Measurements from ENCODE around the genes F2, CKAP5, ACP2 and NR1H3.

GRCh38 chr11:46642969-46643339, 25.6 kb downstream of the ATG13 start:
- PRO-cap = no peak
- RRBS = no CpG with 5 or more reads among the region's 4 CpGs

- PRO-cap = no peak
- RRBS = 96% methylated on average over 3 of the region's 23 CpGs
Observed at GRCh38 chr11:46678629-46679659, 21.5 kb downstream of the ARHGAP1 start.

- PRO-cap = unidirectional peak, plus-strand start at chr11:46719213
- RRBS = no CpG with 5 or more reads among the region's 9 CpGs
Observed at GRCh38 chr11:46718907-46719444, at the start of gene F2. F2 (plus strand) TSS chr11:46719213.

- PRO-cap = no peak
Observed at GRCh38 chr11:46746480-46746830, 27.4 kb downstream of the F2 start.

DNA sequence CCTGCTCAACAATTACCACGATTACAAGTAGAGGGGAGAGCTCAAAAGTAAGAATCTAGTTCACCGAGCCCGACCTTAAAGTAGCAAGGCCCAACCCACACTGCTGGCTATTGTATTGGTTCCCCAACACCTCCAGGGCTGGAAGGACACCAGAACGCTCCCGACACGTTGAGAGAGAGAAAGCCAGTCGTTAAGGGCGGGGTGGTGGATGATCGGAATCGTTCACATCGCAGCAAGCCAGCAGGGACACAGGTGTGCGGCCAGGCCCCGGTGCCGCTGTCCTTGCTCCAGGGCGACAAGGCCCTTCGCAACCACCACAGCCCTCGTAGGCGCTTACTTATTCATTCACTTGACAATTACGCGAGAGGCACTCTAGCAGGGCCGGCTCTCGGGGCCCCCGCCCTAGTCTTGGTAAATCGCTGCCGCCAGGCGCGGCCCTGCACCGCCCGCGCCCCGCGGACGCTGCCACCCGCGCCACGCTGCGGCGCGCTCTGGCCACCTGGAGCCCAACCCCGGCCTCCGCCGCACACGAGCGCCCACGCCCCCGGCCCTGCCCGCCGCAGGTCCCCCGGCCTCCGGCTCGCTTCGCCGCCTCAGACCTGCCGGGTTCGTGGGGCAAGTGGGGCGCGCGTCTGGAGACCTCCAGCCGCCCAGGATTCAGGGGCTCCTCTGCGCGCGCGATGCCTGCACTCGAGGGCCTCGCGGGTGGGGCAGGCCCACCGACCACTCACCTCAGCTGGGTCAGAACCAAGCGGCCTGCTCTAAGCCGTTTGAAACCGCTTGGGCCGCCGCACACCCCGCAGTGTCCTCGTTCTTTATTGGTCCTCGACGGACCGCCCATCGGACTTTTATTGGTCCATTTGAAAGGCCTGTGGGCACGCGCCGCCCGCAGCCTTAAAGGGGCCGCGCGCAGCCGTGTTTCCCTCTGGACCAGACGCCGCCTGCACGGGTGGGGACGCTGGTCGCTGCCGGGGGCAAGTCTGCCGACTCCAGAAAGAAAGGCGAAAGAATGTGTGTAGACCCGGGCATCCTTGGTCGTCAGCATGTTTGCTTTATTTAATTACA, at the start of gene CKAP5:
CKAP5 (minus strand) TSS at position 792 of the 1,065 bp plus-strand sequence.
- PRO-cap = bidirectional peak, plus-strand start at position 405 of the sequence, minus-strand start at position 312 of the sequence; bidirectional peak, plus-strand start at position 596 of the sequence, minus-strand start at position 493 of the sequence; bidirectional peak, plus-strand start at position 926 of the sequence, minus-strand start at position 804 of the sequence
- RRBS = 4% methylated on average over 6 of the region's 96 CpGs

- PRO-cap = no peak
- RRBS = no CpG with 5 or more reads among the region's 1 CpG
Observed at GRCh38 chr11:47004516-47005119, 68.1 kb downstream of the CSTPP1 start.

- PRO-cap = no peak
- RRBS = no CpG with 5 or more reads among the region's 6 CpGs
Observed at GRCh38 chr11:47077757-47078800, 98.6 kb downstream of the ARFGAP2 start.

DNA sequence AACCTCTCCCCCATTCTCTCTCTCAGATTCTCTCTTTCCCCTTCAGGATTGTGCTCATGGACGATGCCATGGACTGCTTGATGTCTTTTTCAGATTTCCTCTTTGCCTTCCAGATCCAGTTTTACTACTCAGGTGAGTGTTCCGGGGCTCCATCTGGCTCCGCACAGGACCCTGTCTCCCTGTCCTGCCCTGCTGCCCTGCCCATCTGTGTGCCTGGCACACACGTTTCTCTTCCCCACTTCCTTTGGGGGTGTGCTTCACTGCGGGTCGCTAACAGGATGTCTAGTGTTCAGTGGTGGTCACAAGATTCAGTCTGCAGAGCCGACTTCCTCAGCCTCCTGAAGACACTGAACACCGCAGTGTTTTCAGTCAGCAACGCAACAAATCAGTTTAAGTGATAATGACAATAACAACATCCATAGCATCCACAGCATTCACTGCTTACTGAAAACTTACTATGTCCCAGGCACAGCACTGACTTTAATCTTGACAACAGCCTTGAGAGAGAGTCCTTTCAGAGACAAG, 21.5 kb downstream of the ARFGAP2 start:
- PRO-cap = no peak
- RRBS = no CpG with 5 or more reads among the region's 9 CpGs

DNA sequence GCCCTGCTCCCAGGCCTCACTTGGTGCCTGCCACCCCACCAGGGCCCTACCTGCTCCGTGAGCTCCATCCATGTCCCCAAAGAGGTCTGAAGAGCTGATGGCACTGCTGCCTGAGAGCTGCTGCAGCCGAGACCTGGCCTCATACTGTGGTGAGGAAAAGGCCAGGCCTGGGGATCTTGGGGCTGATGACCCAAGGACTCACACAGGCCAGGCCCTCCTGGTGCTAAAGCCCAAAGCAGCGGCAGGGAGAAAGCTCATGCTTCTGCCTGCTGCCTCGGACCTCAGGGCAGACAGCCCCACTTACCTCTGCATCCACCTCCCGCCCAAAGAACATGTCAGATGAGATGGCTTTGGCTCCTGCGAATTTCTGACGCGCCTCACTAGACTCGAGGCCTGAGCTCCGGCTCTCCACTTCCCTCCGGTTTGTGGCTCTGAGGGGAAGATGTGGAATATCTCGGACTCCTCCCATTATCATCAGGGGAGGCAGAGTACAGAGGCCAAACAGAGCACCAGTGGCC, 10.2 kb downstream of the ARFGAP2 start:
- PRO-cap = no peak
- RRBS = no CpG with 5 or more reads among the region's 12 CpGs

DNA sequence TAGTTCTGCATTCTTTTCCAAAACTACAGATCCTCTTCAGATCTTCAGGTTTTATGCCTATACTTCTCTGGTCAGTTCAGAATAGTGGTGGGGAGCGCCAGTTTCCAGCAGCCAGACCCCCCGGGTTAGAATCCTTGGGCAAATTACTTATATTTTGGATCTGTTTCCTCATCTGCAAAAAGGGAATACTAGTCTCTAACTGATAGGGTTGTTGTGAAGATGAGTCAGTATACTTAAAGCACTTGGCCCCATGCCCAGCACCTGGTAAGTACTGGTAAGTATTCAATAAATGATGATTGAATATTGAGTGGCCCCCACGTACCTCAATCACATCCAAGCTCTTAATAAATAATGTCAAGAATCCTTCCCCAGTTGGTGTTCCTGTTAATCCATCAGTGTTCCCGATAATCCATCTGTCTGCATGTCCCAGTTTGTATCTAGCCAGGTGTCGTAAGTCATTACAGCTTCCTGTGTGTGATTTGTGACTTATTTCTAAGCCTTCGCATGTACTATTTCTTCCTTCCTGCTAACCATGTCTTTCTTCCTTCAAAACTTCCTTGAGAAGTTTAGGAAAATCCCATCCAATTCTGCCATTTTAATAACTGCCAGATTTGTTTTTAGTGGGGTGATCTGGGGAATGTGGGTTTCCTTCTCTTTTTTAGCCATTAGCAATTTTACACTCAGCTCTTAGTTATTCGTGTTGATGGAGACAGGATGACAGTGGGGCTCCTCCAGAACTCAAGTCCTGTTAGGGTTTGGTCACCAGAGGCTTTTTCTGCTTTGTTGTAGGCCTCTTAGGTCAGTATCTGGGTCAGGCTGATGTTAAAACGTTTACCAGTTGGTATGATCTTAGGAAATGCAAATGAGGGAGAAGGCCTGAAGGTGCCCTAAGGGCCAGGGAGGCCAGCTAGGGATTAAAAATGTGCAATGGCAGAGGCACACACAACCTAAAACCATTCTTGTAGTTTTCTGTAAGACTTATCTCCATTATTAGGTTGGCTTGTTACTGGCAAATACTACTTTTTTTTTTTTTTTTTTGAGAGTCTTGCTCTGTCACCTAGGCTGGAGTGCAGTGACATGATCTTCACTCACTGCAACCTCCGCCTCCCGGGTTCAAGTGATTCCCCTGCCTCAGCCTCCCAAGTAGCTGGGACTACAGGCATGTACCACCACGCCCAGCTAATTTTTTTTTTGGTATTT, 11.8 kb downstream of the ACP2 start:
- PRO-cap = no peak
- RRBS = no CpG with 5 or more reads among the region's 11 CpGs

DNA sequence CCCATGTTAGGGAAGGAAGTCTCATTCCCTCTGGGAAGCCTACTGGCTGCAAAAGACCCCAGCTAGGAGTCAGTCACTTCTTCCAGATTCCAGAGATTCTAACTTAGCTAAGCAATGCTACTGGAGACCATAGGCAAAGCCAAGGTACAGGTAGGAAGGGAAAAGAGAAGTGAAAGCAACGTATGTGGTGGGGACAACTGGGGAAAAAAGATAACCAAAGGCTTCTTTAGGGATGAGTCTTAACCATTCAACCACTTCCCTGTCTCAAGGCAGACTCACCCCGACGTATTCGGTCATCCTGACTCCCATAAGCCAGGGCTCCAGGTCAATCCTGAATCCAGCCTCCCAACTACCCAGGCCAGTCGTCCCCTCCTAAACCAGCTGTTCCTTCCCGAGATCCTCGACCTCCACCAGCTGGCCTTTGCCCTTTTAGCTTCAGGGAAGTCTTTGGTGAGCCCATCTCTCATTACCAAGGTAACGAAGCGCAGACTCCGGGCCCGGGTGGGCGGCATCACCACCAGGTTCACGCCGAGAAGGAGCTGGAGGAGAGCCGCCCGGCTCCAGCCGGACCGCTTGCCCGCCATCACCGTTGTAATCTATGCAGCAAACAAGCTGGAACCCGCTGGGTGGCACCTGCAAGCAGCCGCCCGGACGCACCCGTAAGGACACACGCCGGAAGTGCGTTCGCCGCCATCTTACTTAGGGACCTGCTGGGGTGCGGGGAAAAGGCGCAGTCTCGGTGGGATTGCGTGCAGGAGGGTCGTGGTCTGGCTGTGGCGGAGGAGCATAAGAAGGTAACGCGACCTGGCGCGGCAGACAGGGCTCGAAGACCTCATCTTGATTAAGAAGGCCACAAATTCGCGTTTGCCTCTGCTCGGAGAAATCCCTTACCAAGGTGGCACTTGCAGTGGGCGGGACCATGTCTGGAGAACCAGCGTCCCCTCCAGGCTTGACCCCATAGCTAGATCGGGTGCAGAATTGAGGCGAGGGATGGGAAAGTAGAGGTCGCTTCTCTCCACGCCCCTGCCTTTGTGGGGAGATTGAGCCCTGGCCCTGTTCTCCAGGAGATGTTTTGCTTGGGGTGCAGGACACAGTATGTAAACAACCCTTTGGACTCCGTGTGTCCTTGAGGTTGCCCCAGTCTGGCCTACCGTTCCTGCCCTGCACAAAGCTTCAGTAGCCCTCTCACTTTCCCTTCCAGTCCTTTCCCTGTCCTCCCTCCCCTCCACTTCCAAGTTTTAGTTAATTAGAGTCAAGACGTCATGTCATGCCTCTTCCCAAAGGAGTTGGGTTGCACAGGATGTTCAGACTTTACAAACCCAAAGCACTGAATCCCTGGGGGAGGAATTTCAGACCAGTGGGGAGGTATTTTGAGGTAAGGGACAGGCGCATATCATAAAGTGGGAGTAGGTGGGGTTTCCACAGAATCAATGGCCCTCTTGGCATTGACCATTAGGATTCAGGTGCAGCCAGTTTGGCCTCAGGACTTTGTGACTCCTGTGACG, at the start of gene ACP2:
ACP2 (minus strand) TSS at position 609 of the 1,505 bp plus-strand sequence.
- PRO-cap = bidirectional peak, plus-strand start at position 731 of the sequence, minus-strand start at position 593 of the sequence
- RRBS = 4% methylated on average over 11 of the region's 55 CpGs

DNA sequence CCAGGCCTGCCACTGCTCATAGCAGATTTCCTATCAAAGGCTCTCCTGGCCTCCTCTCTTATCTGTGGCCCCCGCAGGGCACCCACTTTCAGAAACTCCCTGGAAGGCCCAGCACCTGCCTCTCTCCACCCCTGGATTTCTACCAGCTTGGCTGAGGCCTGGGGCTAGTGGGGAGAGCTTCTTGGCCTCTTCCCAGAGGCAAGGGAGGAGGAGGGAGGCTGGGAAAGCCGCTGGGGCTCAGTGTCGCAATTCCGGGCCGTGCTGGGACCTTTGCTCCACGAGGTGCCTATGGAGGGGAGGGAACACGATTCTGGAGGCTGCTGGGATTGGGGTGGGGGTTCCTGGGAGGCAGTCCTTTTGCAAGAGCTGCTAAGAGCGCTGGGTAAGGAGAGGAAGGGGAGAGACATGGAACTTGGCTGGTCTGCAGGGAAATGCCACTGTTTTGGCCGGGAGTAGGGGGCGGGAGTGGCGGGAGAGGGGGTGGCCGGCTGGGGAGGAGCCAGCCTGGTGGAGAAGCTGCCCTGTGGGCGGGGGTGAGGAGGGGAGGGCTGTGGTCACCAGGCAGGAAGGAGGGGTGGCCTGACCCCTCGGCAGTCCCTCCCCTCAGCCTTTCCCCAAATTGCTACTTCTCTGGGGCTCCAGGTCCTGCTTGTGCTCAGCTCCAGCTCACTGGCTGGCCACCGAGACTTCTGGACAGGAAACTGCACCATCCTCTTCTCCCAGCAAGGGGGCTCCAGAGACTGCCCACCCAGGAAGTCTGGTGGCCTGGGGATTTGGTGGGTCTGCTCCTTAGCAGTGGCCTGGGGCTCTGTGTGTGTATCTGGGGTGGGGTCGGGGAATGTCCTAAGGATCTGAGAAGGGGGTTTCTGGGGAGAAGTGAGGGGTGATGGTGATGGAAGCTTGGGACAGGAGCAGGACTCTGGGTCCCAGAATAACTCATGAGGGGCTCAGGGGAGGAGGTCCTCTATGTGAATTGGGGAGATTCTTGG, at the start of gene NR1H3:
NR1H3 (plus strand) TSS at position 643 of the 989 bp plus-strand sequence.
- PRO-cap = bidirectional peak, plus-strand start at position 593 of the sequence, minus-strand start at position 436 of the sequence; bidirectional peak, plus-strand start at position 783 of the sequence, minus-strand start at position 691 of the sequence
- RRBS = no CpG with 5 or more reads among the region's 16 CpGs

- PRO-cap = no peak
- RRBS = no CpG with 5 or more reads among the region's 16 CpGs
Observed at GRCh38 chr11:47347241-47348119, 5.0 kb downstream of the MYBPC3 start.

DNA sequence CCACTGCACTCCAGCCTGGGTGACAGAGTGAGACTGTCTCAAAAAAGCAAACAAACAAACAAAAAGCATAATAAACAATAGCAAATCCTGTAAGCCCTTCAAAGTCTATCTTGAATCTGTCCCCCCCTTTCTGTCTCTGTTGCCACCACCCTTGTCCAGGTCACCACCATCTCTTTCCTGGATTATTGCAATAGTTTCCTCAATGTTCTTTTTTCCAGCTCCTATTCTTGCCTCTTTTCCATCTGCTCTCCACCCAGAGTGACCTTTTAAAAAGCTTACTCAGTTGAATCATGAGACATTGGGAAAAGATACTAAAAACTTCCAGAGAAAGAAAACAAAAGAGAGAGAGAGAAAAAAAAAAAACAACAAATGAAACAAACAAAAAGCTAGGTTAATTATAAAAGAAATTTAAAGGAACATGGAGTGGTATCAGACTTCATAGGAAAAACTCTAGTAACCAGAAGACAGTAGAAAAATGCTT, 9.1 kb downstream of the SPI1 start:
- PRO-cap = no peak

DNA sequence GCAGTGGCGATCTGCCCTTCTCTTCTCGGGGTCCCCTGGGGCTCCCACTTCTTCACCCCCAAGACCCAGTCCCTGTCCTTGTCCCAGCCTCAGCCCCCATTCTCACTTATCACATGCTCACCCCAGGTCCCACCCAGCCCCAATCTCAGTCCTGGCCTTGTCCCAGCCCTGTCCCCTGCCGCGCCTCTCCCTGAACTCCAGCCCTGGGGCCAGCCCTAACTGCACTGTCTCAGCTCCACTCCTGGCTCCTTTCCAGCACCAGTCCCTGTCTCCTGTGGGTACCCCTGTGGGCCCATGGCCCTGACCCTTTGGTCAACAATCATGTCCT, 902 bp downstream of the SPI1 start:
- PRO-cap = no peak
- RRBS = no CpG with 5 or more reads among the region's 4 CpGs

DNA sequence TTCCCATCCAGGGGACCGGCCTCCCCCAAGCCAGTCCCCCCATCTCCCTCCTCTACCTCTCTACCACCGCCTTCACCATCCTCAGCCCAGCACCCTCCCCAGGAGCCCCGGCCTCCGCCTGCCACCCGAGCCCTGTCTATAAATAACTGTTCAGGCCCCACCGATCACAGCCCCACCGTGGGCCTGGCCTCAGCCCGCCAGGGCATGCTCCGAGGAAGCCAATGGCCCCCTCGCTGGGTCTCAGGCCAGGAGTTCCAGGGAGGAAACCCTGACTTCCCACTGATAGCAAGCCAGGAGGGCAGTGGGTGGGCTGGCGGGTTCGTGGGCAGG, 458 bp downstream of the SPI1 start:
- PRO-cap = no peak
- RRBS = 82% methylated on average over 2 of the region's 12 CpGs

DNA sequence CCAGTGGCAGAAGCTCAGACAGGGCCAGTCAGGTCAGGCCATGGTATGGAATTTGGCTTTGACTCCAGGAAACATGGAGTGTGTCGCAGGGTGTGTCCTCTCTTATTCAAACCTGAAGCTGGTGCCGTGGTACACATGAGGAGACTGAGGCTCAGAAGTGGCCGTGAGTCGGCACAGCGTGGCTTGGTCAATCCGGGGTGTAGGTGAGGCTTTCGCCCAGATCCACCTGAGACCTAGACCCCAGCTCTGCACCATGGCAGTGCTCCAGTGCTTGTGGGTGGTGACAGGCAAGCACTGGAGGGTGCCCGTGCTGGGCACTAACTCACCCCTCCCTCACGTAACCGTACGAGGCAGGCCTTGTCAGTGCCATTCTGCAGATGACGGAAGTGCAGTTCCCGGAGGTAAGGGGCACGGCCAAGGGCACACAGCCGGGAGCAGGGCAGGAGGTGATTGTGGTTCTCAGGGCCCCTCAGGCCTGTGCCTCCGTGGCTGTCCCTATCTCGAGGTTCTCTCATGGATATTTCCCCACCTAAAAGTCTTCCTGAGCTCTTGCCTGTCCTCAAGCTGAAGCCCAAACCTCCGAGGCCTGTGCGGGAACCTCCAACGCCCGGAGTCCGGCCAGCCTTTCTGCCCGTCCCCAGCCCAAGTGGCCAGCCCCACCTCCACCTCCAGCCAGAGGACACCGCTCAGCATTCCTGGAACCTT, 10.7 kb upstream of the SPI1 start:
- PRO-cap = no peak
- RRBS = no CpG with 5 or more reads among the region's 24 CpGs

- PRO-cap = no peak
- RRBS = no CpG with 5 or more reads among the region's 2 CpGs
Observed at GRCh38 chr11:47483289-47483693, 34.4 kb upstream of the RAPSN start.

DNA sequence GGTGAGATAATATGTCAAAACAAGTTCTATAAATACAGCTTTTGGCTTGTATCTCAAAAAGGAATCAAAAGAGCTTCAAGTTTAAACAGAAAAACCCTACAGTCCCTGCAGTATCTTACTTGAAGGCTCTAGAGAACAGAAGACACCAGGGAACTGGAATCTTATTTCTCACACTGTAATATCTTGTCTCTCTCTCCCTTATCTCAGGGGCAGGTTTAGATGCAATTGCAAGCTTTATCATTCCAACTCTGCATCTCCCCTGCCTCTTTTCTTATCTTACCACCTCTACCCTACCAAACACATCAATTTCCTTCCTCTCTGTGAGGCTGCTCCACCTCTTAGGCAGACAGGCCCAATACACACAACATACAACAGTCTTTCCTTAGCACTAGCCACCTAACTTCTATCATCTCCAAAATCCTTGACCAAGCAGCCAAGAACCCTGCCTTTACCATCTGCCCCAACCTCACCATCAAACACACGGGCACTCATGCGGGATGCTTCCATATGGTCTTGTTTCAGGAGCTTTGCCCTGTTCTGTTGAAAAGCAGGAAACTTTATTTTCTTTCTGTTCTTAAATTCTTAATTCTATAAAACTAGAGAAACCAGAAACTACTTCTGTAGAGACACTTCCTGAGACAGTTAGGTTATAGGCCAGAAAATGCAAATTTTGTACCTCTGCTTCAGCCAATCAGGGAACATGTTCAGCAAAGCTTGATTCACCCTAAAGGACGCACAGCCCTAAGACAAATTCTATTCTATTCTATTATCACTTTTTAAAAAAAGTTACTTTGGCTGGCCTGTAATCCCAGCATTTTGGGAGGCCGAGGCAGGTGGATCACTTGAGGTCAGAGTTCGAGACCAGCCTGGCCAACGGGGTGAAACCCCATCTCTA, 34.3 kb downstream of the CELF1 start:
- PRO-cap = no peak
- RRBS = no CpG with 5 or more reads among the region's 6 CpGs

DNA sequence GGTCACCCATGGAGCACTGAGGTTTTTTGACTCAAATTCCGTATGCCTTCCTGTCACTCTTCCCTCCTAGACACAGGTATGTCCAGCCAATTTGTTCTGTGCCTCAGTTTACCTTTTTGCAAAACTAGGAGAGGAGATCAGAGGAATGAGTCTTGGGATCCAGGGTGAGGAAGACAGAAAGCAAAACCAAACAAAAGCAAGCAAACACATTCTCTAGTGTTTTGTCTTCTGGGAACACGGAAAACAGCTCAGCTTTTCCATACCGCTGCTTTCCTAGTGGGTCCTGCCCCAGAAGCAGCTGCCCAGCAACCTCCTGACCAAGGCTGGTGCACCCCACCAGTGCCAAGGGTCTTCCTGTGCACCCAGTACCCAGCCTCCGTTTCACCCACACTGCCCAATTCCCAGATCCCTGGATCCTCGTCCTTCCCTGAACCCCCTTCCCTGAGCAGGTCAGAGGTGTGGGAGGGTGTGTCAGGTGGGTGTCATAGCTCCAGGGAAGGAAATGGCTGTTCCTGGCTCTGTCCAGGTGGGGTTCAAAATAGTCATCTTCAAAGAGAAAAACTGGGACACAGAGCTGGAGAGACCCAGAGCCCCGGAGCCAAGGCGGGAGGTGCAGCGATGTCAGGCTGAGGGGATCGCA, 926 bp downstream of the C1QTNF4 start:
- PRO-cap = no peak
- RRBS = no CpG with 5 or more reads among the region's 9 CpGs